B cell (primary cell): ENCODE measurements around the genes NANOG and A2M.

DNA sequence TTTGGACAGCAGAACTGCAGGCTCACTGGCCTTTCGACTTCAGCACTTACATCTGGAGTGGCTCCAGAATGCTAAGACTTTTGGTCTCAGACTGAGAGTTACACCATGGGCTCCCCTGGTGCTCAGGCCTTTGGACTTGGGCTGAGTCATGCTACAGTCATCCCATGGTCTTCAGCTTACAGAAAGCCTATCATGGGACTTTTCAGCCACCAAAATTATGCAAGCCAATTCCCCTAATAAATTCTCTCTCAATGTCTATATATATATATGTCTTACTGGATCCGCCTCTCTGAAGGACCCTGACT lies 9.0 kb upstream of the CD163 start:
- PRO-cap, result no peak
- CAGE, long polyA plus RNA, result no peak

DNA sequence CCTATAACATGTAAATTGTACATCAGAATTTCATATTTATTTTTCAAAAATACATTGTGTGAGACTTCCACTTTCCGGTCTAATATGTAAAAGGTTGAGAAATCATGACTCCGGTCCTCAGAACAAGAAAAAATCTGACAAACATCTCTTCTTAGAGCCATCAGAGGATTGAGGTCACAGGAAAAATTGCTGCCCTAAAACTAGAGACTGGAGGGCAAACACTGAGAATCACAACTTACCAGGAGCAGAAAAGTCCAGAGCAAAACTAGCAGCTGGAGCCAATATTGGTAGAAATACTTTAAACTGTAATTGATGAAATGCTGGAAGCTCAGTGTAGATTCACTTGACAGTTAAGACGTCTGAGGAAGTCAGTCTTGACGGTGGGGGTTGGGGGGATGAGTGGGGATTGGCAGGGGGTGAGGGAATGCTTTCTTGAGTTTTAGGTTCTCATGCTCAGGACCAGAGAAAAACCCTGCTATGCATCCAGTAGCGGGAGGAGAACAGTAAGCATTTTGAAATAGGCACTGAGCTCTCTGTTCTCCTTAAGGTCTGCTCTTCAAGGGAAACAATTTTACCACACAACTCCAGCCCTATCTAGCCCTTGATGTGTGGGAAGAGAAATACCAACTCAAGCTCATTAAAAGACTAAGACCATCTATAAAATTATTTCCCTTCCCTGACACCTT lies 71.5 kb upstream of the CD163 start:
- PRO-cap, result no peak
- CAGE, long polyA plus RNA, result no peak

- PRO-cap, result no peak
- CAGE, long polyA plus RNA, result no peak
These were observed 76.9 kb downstream of the APOBEC1 start for GRCh38 chr12:7588704-7589273.

DNA sequence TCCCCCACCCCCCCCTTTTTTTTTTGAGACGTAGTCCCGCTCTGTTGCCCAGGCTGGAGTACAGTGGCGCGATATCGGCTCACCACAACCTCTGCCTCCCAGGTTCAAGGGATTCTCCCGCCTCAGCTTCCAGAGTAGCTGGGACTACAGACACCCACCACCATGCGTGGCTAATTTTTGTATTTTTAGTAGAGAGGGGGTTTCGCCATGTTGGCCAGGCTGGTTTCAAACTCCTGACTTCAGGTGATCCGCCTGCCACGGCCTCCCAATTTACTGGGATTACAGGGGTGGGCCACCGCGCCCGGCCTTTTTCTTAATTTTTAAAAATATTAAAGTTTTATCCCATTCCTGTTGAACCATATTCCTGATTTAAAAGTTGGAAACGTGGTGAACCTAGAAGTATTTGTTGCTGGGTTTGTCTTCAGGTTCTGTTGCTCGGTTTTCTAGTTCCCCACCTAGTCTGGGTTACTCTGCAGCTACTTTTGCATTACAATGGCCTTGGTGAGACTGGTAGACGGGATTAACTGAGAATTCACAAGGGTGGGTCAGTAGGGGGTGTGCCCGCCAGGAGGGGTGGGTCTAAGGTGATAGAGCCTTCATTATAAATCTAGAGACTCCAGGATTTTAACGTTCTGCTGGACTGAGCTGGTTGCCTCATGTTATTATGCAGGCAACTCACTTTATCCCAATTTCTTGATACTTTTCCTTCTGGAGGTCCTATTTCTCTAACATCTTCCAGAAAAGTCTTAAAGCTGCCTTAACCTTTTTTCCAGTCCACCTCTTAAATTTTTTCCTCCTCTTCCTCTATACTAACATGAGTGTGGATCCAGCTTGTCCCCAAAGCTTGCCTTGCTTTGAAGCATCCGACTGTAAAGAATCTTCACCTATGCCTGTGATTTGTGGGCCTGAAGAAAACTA lies at the start of gene NANOG:
NANOG (plus strand) TSS at position 602 of the 918 bp plus-strand sequence.
- PRO-cap, result no peak
- CAGE, long polyA plus RNA, result no peak

- PRO-cap, result unidirectional peak, minus-strand start at chr12:7847669
- CAGE, long polyA plus RNA, result no peak
These were observed 25.1 kb downstream of the SLC2A14 start for GRCh38 chr12:7847508-7848049.

GRCh38 chr12:7935374-7935821 lies 589 bp downstream of the SLC2A3 start:
- PRO-cap, result no peak
- CAGE, long polyA plus RNA, result no peak

DNA sequence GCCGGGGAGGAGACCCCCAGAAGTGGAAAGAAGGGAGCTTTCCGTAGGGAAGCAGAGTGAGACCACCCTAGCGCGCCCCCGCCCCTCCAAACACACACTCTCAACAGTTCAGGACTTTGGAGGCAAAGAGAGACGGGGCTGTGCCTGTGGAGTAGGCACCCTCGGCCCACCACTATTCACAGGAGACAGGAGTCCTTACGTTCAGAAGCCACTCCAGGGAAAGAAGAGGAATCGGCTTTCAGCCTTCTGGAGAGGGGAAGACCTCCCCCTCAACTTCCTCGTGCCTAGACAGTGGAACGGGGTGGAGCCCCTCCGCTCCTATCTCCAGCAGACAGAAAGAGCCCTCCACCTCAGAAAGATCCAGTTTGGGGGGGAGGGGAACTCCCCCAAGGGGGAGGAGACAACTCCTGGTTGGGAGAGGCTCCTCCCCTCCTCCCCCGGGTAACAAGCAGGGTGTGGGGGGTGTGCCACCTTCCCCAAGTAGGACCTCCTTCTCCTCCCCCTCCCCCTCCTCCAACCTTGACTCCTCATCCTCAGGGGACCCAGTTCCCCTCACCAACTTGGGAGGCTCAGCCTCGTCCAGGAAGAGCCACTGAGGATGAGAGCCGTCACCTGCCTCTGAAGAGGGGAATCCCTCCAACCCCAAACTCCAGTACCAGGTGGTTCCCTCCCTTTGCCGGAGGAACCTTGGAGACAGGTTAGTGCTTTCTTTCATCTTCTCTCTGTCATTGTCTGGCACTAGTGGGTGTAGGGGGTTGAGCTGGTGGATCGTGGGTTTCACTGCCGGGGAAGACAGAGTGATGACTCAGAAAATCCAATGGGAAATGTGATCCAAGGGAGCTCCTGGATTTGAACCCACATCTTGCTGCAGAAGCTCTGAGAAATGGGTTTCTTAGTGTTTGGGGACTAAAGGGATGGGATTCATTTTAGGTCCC lies 888 bp downstream of the FOXJ2 start:
- PRO-cap, result no peak
- CAGE, long polyA plus RNA, result no peak

GRCh38 chr12:8063909-8064581 lies 2.1 kb downstream of the C3AR1 start:
- PRO-cap, result no peak
- CAGE, long polyA plus RNA, result no peak

GRCh38 chr12:8227896-8228446 lies 553 bp upstream of the FAM90A1 start:
- PRO-cap, result no peak
- CAGE, long polyA plus RNA, result no peak

DNA sequence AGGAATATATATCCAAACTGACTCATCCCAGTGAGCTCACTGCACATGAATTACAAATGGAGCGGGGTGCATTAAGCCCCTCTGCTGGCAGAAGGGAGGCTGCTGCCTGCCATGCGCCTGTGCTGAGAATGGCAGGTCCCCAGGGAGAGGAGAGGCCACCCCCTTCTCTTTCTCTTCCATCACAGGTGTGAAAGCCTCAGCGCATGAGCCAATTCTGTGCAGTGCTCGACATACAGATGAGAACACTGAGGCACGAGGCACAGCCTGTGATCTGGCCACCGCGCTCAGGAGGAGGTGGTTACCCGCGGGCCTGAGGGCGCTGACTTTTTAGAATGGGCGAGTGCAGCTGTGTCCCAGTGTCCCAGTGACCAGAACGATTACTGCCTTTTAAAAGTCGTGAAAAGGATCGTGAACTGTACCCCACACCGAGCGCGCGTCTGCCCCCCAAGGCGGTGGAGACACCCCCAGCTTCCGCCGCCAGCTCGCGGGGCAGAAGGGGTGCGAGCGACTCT lies 14.8 kb upstream of the FAM90A1 start:
- PRO-cap, result unidirectional peak, plus-strand start at position 239 of the sequence
- CAGE, long polyA plus RNA, result no peak

DNA sequence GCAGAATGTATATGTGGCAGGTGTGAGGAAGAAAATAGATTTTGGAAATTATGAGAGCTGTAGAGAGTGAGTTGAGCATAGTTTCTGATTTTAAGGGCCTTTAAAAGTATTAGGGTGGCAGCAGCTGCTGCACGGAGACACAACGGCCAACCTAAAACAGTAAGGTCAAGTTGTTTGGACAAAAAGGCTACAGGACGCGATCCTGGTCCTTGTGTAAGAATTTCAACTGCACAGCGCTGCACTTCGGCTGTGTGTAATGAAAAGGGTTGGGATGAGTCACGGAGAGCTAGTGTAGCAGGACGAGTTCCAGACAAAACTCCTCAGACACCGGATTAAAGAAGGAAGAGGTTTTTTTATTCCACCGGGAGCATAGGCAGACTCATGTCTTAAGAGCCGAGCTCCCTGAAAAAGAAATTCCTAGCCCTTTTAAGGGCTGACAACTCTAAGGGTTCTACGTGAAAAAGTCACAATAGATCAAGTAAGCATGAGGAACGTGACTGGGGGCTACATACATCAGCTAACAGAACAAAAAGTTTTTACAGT lies 54.7 kb upstream of the FAM90A1 start:
- PRO-cap, result no peak
- CAGE, long polyA plus RNA, result no peak

GRCh38 chr12:8389863-8390212 lies 65.9 kb upstream of the CLEC6A start:
- PRO-cap, result no peak
- CAGE, long polyA plus RNA, result no peak

GRCh38 chr12:8692376-8693047 lies 5.3 kb upstream of the RIMKLB start:
- PRO-cap, result no peak
- CAGE, long polyA plus RNA, result no peak

- PRO-cap, result no peak
- CAGE, long polyA plus RNA, result no peak
These were observed 1.5 kb upstream of the RIMKLB start for GRCh38 chr12:8696210-8696774.

- PRO-cap, result no peak
- CAGE, long polyA plus RNA, result no peak
These were observed 805 bp downstream of the A2ML1 start for GRCh38 chr12:8822981-8823870.

DNA sequence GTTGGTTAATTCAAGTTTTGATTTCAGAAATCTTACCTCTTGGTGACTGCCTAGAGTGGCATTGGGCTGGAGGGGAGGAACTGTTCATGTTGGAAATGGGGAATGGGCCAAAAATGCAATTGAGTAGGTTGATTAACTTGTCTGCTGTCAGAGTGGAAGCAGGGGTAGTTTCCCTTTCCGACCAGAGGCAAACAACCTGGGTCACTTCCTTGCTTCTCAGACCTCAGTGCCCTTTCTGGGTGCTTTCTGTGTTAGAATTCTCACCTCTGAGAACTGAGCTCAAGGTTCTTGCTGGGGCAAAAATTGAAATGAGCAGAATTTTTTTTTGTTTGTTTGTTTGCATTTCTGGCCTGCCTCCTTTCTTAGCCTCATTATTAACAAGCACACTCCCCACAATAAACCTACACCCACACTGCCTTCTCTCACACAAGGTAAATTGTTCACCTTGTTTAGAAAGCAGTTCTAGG lies 2.3 kb upstream of the M6PR start:
- PRO-cap, result no peak
- CAGE, long polyA plus RNA, result no peak

DNA sequence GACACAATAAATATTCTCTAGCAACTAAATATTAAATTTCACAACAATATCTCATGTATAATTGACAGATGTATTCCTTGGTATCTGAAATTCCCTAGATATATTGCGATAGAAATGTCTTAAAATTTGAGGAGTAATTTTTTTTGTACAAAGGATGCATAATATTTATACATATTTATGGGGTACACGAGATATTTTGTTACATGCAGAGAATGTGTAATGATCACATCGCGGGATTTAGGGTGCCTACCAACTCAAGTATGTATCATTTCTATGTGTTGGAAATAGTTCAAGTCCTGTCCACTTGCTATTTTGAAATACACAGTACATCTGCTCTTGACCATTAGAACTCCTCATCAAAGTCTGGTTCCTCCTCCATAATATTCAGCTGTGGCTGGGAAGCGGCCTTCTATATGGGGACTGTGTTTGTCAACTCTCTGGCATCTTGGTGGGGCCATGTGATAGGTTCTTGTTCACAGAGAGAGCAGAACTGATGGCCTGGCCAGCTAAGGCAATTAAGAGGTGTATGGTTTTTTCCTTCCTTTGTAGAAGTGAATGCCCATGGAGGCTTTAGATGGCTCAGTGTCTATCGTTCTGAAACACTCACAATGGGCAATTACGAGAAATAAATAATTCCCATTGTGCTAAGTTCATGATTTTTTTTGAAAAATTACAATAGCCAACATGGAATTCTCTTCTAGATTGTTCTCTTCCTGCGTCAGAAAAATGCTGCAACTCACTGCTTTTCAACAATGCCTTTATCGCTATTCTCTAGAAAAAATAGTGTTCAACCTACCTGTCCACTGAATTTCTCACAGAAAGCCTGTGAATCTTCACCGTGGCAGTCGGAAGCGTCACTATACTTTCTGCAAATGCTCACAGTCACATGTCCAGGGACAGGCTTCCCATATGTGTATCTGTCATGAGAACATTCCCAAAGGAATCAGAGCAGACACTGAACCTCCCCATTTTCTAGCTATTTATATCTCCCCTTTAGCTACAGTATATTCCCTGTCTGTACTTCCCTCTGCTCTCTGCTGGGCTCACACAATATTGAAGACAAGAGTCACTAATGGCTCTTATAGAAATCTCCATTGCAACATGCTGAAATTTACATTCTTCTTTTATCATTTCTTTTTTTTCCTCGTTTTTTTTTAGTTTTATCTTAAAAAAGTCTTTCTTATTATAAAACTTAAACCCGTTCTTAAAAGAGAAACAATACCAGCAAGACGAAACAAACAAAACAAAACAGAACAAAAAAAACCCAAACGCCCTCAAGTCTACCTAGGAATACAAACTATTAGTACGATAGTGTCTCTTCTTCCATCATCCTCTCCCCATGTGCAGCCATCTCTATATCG lies 8.5 kb downstream of the A2M start:
- PRO-cap, result no peak
- CAGE, long polyA plus RNA, result no peak

DNA sequence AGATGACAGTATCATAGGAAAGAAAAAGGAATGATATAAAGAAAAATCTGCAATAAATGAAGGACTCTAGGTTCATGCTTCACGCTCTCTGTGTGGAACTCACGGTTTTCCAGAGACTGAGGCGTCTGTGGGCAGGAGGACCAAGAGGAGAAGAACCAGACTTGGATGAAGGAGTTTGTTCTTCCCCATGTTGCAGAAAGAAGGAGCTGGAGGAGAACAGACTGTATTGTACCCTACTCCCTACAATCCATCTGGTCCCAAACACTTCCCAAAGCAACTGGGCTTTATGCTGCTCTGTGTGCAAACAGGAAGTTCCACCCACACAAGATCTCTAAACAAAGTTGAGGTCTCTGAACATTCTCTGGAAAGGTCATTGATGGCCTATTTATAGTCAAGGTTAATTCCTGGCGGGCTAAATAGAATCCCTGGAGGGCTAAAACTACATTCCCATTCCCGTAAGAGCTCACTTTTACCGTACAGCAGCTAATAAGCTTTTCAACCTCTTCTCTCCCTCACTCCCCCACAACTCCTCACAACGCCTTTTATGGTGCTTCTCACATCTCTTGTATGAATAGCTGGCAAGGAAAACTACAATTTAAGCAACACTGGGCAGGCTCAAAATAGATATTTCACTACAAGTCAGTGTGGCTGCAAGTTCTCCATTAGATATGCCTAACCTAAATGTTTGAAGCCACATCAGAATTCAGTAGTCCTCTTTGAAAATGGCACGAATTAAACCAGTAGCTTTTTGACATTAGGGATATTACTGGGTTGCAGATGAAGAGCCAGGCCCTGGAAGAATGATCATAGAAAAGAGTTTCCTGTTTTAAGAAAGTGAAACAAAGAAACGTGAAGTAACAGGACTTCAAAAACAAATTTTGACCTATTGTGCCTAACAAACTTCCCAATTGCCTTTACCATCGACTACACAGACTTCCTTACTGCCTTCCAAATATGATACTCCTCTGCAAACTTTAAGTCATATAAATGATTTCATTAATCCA lies at the start of gene A2M:
A2M (minus strand) TSS at position 259 of the 1,004 bp plus-strand sequence.
- PRO-cap, result no peak
- CAGE, long polyA plus RNA, result no peak

DNA sequence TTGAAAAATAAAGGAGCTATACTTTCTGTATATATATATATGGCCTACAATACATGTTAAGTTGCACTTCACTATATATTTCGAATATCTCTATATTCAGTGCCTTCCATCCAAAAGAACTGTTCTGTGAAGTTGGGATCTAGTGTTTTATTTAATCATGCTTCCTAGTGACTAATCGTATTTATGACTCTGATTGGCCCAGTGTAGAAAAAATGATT lies 417 bp downstream of the PZP start:
- PRO-cap, result no peak
- CAGE, long polyA plus RNA, result no peak

DNA sequence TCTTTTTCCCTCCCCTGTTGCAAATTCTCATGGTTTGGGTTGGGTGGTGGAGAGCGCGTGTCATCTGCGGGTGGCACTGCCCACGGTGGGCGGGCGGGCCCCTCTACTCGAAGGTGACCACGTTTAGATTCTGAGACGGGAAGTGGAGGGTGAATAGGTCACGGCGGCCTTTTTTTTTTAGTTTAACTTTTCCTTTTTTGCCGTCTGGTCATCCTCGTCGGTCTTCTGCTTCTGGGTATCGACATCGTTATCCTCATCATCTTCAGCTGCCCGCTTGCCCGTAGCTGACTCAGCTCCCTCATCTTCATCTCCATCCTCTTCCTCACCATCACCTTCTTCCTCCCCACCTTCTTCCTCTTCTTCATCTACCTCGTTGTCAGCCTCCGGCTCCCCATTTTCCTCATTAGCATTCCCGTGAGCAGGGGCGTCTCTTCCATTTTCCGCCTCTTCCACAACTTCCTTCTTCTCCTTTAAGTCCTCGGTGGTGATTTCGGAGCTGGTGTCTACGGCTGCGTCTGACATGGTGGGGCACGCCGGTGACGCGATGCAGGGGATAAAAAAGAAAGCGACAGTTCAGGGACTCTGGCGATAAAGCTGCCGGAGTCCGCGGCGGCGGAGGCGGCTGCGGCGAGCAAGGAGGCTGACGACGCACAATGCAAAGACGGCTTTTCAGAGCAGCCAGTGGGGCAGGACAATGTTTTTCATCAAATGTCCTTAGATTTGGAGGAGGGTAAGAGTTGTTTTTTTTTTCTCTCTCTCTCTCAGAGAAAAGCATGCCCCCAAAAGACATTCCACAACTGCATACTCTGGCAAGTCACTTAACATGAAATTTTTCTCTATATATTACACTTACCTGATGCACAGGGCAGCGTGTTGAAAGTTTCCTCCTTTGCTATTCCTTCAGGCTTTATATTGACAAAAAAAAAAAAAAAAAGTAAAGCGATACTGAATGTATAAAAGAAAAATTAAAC lies 31.9 kb upstream of the PZP start:
- PRO-cap, result unidirectional peak, plus-strand start at position 591 of the sequence
- CAGE, long polyA plus RNA, result no peak